Helper T cell (primary cell): Measurements from ENCODE around the genes ADAMTS1, KRTAP19-2, KRTAP19-6, KRTAP19-7, KRTAP22-2 and KRTAP20-4.

DNA sequence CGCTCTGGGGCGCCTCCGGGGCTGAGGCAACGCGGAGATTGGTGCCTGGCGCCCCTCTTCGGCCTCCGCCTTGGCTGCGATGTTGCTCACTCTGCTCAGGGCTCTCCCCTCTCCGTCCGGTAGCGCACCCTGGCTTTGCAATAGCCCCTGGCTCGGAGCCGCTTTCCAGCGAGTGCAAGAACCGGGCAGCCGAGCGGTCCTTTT lies at the start of gene ADAMTS1:
Gene ADAMTS1 (minus strand): TSS at position 176 of the 204 bp plus-strand sequence.
- PRO-cap, 2 experiments: peak in 2 of 2 experiments; most common minus-strand start position 176 of the sequence (in 2)

DNA sequence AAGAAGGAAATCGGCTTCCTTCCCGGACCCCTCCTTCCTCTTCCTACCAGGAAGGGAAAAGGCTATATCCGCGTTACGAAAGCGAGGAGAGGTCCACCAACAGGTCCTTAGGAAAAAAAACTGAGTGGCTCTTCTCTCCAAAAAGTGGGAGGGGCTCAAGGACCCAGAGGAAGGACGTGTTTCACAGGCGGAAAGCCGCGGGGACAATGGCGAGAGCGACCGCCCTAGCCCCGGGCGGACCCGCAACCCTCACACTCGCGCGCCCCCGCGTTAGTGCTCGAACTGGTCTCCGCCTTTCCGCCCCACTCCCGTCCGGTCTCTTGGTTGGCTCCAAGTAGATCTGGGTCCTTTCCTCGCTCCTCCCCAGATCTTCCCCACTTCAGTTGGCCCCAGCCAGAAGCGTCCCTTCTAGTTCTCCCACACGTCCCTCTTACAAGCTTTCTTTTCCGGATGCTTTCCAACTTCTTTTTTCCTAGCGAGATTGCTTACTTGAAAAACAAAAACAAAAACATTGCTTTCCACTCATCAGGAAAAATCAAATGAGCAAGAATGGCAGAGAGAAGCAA lies 1.3 kb upstream of the ADAMTS1 start:
- PRO-cap, 2 experiments: no peak in any of the 2 experiments

DNA sequence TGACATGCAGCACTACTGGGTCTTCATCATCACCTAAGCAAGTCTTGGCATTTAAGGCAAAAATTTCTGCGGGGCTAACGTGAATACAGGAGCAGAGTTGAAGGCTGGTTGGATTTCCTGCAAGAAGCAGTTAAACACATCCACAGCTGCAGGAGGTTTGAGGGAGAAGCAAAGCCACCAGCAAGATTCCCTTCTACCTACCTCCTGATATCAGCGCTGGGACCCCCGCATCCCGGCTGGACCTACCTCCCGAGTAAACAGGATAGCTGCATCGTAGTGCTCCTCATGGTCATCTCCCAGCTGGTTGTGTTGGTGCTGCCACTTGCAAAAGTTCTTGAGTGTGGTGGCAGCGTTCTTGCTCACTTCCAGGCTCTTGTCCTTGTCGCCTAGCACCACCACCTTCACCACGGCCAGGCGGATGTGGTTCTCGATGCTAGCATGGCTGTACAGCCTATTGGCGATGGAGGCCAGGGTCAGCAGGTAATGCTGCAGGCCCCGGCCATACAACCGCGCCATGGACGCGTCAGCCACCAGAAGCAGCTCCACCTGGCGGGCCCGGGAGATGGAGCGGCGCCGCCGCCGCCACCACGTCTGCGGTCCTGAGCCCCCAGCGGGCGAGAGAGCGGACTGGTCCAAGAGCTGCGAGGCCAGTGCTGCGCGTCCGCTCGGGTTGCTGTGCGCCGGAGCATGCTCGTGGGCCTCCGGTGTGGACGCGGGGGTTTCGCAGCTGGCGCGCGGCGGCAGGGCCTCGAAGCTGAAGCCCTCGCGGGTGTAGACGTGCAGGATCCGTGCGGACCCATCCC lies 1.6 kb downstream of the ADAMTS5 start:
- PRO-cap, 2 experiments: no peak in any of the 2 experiments

GRCh38 chr21:28091419-28091790 lies 793.8 kb downstream of the N6AMT1 start:
- PRO-cap, 2 experiments: no peak in any of the 2 experiments

DNA sequence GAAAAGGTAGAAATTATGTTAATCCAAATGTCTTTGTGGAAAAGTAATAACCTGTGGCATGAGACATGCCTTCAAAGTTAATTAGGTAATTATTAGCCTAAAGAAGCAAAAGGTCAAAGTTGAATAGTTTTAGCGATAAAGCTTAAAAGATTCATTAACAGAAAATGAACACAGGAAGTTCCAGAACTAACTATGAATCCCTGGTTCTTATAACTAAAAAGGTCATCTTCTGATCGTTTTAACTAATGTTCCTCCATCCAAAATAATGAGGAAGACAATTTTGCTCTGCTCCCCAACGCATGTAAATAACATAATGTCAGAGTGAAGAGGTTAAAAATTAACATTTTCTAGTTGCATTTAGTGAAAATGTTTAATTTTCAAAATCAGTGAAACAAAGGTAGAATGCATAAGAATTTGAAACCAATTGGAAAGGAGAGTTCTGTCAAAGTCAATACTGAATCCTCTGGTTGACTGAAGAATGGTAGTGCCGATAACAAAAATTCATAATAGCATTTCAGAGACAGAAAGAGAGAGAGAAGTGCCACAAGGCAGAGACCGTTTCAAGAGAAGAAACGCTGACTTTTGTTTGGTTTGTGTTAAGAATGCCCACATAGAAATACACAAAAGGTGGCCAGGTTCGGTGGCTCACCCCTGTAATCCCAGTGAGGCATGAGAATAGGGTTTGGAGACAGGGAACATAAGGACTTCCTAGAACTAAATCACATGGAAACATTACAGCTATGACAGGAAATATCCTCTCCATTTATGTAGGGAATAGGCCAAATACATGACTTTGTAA lies 508.8 kb downstream of the N6AMT1 start:
- PRO-cap, 2 experiments: no peak in any of the 2 experiments

- PRO-cap, 2 experiments: no peak in any of the 2 experiments
These were observed 345.9 kb downstream of the N6AMT1 start for GRCh38 chr21:28539122-28539774.

DNA sequence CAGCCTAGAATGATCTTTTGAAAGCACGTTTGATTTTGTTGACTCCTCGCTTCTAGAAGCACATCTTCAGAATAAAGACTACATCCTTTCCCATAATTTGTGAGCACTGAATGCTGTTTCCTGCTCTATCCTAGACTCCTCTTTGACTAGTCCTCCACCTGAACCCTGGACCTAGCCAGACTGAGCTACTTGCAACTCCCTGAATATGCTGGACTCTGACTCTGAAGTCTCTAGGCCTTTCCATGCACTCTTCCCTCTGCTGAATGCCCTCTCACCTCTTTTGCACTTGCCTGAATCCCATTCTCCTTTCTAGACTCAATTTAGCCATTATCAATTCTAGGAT lies 19.7 kb downstream of the N6AMT1 start:
- PRO-cap, 2 experiments: no peak in any of the 2 experiments

- PRO-cap, 2 experiments: no peak in any of the 2 experiments
These were observed 7.5 kb upstream of the LTN1 start for GRCh38 chr21:29000055-29000734.

- PRO-cap, 2 experiments: peak in 1 of 2 experiments; most common plus-strand start chr21:29025034 (in 1); most common minus-strand start chr21:29024878 (in 1)
These were observed 368 bp downstream of the USP16 start for GRCh38 chr21:29024800-29025271.

DNA sequence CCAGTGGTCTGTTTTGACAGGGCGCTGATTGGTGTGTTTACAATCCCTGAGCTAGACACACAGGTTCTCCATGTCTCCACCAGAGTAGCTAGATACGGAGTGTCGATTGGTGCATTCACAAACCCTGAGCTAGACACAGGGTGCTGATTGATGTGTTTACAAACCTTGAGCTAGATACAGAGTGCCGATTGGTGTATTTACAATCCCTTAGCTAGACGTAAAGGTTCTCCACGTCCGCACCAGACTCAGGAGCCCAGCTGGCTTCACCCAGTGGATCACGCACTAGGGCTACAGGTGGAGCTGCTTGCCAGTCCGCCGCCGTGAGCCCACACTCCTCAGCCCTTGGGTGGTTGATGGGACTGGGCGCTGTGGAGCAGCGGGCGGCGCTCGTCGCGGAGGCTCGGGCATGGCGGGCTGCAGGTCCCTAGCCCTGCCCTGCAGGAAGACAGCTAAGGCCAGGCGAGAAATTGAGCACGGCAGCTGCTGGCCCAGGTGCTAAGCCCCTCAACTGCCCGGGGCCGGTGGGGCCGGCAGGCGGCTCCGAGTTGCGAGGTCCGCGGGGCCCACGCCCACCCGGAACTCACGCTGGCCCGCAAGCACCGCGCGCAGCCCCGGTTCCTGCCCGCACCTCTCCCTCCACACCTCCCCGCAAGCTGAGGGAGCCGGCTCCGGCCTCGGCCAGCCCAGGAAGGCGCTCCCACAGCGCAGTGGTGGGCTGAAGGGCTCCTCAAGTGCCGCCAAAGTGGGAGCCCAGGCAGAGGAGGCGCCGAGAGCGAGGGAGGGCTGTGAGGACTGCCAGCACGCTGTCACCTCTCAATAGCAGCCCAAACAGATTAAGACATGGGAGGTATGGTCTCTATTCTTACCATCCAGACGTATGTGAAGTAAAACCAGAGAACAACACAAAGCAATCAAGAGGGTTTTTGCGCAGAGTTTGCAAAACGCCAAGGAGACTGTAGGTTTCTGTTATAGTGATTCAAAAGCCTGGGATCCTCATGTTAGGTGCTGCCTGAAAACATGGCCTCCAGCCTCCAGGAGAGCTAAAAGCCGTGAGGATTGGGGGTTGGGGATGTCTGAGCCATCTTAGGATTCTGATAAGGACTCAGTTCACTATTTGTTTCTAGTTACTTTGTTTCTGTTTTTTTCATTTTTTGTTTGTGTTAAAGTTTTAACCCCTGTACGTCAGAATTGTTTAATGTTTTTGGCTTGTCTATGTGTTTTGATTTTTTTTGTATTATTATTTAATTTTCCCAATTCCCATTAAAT lies 3.9 kb upstream of the CCT8 start:
- PRO-cap, 2 experiments: peak in 2 of 2 experiments; most common plus-strand start position 82 of the sequence (in 1); most common minus-strand start position 835 of the sequence (in 1)

GRCh38 chr21:29187955-29188370 lies 57.5 kb downstream of the MAP3K7CL start:
- PRO-cap, 2 experiments: no peak in any of the 2 experiments

- PRO-cap, 2 experiments: no peak in any of the 2 experiments
These were observed 2.3 kb upstream of the BACH1 start for GRCh38 chr21:29296381-29296770.

DNA sequence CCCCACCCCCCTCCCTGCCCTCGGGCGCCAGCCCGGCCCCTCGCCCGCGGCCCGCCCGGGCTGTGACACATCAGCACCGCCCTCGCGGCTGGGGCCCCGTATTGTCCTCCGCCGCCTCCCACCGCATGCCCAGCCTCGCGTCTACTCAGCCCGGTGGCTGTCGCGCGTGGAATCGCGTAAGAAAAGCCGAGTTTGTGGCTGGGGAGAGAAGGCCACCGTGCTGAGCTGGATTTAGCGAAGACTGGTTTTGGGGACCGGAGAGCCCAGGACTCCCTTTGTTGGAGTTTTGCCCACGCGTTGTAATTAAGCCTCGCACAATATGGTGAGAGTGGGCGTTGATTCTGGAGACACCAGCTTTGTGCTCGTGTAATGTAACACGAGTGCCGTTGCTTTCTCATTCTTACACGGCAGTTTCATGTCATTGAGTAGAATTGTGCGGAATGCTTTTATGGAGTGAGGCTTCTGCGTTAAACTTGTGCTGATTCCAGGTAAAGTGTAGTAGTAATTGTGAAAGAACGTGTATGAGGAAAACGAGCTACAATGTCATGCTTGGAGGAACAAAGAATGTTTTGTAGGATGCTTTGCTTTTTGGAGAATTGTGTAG lies 657 bp downstream of the BACH1 start:
- PRO-cap, 2 experiments: peak in 2 of 2 experiments; most common plus-strand start position 101 of the sequence (in 2); most common minus-strand start position 147 of the sequence (in 1)

DNA sequence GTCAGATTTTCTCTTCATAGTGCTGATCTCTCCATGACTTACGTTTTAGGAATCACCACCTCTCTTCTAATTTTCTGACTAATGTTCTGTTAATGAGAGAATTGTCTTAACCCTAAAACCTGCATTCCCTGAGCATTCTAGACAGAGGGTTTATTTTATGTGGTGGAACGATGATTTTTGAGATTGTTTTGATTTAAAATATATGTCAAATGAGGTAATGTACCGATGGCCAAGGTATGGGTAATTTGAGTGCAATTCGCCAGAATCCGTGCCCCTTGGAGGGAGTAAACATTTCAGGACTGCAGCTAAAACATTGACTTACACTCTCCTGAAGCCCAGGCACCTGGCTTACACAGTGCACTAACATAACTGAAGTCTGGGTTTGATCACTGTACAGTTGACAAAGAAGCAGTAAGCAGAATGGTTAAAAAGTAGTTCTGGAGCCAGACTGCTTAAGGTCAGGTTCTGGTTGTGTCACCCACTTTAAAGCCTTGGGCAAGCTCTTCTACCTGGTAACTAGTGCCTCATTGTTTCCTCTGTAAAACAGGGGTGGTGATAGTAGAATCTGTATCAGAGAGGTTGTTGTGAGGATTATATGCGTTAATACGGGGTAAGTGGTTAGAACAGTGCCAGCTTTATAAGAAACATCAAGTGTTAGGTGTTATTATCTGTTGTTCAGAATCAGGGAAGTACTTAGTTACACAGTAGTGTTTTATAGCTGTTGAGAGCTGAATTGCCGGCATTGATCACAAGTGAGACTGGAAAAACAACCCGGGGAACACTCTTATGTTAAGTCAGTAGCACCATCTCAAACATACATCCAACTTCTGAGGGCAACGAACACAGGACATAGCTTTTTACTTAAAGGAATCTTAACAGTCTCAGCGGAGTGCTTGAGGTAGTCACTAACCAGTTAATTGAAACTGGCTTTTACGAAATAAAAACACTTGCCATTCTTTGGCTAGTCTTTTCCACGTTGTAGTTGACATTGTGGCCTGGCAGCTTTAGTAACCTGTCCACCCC lies 3.6 kb downstream of the BACH1 start:
- PRO-cap, 2 experiments: no peak in any of the 2 experiments

- PRO-cap, 2 experiments: no peak in any of the 2 experiments
These were observed 27.2 kb downstream of the BACH1 start for GRCh38 chr21:29325878-29326437.

DNA sequence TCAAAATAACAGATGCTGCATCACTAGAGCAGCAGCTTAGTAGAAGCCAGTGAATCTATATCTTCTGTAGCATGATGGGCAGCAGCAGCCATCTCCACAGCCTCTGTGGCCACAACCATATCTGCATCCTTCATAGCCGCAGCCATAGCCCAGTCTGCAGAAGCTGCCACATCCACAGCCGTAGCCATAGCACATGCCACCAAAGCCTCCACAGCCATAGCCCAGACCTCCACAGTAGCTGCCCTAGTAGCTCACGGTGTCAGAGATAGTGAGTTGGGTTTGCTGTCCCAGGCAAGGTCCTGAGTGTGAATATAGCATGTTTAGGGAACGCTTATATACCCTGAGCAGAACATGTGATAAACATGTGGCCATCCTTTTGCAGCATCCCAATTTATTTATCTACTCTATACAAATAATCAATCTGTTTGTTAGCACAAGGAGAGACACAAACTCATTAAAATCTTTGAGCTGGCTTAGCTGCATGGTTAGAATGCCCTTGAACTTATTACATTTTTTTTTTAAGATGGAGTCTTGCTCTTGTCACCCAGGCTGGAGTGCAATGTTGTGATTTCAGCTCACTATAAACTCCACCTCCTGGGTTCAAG lies at the start of gene KRTAP19-2:
Gene KRTAP19-2 (minus strand): TSS at position 283 of the 605 bp plus-strand sequence.
- PRO-cap, 2 experiments: no peak in any of the 2 experiments

DNA sequence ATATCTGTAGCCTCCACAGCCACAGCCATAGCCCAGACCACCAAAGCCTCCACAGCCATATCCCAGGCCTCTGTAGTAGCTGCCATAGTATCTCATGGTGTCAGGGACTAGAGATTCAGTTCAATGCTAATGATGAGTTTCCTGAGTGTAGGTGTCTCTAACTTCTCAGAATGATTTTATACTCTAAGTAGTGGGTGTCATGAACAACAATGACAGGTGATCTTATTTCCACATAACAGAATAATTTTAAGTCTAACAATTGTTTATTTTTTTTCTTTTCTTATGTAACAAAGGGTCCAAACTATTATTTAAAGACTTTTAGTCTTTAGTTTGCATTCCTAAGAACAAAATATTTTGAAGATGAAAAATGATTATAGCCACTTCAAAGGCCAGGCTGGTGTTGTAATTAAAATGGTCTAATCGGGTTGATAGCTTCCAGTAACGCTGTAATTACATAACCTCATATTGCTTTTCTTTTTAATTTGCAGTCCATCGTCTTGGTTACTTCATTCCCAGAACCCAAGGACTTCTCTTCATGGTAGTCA lies at the start of gene KRTAP19-6:
Gene KRTAP19-6 (minus strand): TSS at position 127 of the 545 bp plus-strand sequence.
- PRO-cap, 2 experiments: no peak in any of the 2 experiments

DNA sequence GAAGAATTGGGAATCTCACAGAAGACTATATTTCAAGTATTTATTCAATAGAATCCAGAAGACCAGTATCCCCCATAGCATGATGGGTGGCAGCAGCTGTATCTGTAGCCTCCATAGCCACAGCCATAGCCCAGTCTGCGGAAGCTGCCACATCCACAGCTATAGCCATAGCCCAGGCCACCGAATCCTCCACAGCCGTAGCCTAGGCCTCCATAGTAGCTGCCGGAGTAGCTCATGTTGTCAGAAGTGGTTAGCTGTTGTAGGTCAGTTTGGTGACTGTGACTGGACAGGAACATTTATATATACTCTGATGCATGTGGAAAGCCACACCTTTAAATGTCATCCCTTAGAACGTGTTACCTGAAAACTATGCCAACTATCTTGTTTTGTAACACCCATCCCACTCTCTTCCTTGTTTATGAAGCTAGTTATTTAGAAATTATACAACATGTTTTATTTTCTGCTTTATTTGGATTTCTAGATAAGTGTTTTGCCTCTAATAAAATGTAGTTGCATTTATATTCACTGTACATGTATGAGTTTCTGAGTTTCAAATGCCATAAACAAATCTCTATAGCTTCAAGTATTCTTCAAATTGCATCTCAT lies at the start of gene KRTAP19-7:
Gene KRTAP19-7 (minus strand): TSS at position 261 of the 606 bp plus-strand sequence.
- PRO-cap, 2 experiments: no peak in any of the 2 experiments

- PRO-cap, 2 experiments: no peak in any of the 2 experiments
These were observed at the start of gene KRTAP22-2 for GRCh38 chr21:30590275-30590810. KRTAP22-2 (minus strand) TSS chr21:30590397.

- PRO-cap, 2 experiments: no peak in any of the 2 experiments
These were observed at the start of gene KRTAP20-4 for GRCh38 chr21:30620453-30620815. KRTAP20-4 (plus strand) TSS chr21:30620627.